Non-pigmented ciliary epithelial cell (primary cell): ENCODE data around the gene CYTH1.

GRCh38 chr17:78198825-78199415 lies 11.8 kb downstream of the AFMID start:
- RRBS: no CpG with 5 or more reads among the region's 15 CpGs

- RRBS: no CpG with 5 or more reads among the region's 17 CpGs
Measured at GRCh38 chr17:78250663-78251251, 19.3 kb downstream of the TMEM235 start.

- RRBS: no CpG with 5 or more reads among the region's 17 CpGs
Measured at GRCh38 chr17:78366178-78366808, 6.4 kb upstream of the SOCS3 start.

DNA sequence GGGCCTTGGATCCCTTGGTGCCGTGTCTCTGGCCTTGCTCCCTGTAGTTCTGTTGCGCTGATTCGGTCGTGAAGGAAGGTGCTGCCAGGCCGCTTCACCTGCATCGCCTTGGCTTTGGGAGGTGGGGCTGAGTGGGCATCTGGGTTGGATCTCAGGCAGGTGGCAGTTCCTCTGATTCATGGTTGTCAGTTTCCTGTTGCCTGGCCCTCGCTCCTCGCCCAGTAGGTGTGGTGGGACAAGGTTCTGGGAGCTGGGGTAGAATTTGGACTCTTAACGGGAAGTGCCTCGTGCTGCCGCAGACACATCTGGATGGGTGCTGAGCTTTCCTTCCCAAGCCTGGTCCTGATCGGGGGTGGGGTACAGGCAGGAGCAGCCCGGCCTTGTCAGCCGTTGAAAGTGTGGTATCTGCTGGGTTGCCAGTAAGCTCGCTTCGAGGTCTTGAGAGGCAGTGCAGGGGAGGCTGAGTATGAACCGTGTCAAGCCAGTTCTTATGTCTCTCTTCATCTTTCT lies 30.2 kb downstream of the PGS1 start:
- RRBS: no CpG with 5 or more reads among the region's 17 CpGs

DNA sequence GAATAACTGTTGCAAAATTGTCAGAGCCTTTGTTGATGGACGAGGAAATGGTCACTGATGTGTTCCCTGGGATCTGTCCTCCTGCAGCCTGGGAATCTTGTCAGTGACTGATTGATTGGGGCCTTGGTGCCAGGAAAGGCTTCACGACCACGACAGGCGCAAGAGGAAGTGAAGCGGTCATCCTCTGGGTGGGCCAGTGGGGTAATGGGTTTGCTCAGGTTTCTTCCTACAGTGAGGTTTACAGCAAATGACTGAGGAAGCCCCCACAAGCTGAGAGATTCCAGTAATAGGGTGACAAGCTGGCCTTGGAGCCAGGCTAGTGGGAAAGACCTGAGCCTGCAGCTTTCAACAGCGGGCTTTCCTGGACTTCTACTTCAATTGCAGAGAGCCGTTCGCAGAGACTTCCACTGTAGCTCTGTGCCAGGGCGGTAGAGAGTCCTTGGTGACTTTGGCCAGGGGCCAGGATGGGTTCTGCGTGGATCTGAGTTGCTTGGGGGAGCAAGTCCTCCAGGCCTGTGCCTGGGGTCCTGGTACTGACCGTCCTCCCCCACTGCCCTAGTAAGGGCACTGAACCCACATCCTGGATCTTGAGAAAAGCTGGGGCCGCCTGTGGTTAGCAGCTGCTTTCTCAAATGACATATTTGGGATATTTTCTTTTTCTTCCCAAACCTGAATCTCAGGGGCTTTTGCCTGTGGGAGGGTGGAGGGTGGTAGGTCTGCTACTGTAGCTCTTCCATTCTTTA lies 37.7 kb downstream of the PGS1 start:
- RRBS: no CpG with 5 or more reads among the region's 12 CpGs

- RRBS: no CpG with 5 or more reads among the region's 9 CpGs
Measured at GRCh38 chr17:78430985-78431429, 52.6 kb downstream of the PGS1 start.

DNA sequence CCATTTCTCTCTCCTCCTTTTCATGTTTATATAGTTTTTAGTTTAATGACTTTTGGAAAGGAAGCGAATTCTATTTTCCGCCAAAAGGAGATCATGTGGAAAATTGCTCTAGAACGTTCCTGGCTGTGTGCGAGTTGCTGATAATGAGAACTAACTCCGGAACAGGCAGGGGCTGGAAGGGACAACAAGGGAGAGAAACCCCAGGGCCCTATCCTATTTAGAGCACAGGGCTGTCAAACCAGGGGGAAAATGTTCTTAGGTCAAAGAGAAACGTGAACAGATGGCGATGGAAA lies 13.7 kb downstream of the DNAH17 start:
- RRBS: no CpG with 5 or more reads among the region's 7 CpGs

DNA sequence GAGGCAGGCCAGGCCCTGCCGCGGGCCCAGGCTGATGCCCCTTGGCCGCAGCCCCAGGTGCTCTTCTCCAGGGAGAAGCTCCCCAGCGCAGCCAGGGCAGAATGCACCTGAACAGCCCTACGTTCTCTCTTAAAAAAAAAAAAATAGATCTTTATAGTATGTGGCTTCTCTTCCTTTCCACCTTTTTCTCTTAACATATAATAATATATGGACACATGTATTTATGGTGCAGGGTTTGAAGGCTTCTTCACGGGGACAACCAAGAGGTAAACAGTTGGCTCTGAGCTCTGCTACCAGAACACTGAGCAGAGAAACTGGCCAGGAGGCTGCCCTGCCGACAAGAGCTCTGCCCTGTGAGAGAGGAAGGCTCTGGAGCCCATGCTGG lies 98.3 kb upstream of the DNAH17 start:
- RRBS: no CpG with 5 or more reads among the region's 7 CpGs

DNA sequence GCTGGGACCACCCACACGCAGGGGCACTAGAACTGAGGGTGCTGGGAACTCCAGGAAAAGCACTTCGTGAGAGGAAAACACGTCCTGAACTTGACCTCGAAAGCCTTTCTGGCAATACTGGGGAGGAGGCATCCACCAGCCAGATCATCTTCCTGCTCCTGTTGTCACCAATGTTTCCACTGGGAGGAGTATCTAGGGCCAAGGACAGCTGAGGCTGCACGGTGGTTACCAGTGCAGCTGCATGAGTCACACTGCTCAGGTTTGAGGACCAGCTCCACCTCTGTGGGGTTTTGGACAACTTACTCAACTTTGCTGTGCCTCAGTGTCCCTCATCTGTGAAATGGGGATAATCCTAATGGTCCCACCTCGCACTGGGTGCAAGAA lies 100.4 kb upstream of the DNAH17 start:
- RRBS: no CpG with 5 or more reads among the region's 6 CpGs

GRCh38 chr17:78687376-78687990 lies 94.6 kb downstream of the CYTH1 start:
- RRBS: no CpG with 5 or more reads among the region's 10 CpGs

GRCh38 chr17:78692505-78693011 lies 89.5 kb downstream of the CYTH1 start:
- RRBS: 95% methylated on average over 5 of the region's 14 CpGs

DNA sequence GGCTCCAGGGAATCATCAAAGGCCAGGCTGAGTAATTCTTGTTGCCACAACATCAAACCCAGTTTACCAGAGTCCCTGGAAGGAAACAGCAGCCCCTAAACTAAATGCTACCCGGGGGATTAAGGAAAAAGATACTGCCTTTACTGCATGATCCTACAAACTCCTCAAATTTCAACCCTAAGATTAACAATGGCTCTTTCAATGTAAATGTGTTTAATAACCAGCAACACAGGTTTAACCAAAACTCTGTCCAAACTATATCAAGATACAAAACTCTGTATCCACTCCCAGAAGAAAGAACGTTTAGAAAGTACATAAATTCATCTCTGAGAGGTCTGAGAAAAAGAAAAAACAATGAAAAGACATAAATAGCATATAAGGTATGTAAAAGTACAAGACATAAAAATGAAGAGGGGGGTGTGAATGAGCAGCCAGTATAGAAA lies 15.6 kb downstream of the CYTH1 start:
- RRBS: no CpG with 5 or more reads among the region's 2 CpGs

DNA sequence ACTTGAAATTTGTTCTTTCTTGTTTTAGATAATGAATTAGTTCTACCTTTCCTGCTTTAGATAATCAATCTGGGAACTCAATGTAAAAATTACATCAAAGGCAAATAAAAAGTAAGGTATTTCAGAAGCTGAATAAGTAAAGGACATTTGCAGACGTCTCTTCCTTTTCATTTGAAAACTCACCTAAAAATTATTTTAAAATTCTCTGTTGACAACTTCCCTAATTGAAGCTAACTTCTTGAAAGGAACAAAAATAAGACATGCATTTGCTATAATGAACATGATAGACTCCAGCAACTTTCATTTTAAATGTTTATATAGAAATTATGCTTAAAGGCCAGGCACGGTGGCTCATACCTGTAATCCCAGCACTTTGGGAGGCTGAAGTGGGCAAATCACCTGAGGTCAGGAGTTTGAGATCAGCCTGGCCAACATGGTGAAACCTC lies 6.5 kb downstream of the CYTH1 start:
- RRBS: no CpG with 5 or more reads among the region's 2 CpGs

- RRBS: 2% methylated on average over 54 of the region's 71 CpGs
Measured at GRCh38 chr17:78782039-78782432, at the start of gene CYTH1. Gene CYTH1, minus strand, starts transcription at chr17:78782273.

- RRBS: 4% methylated on average over 21 of the region's 33 CpGs
Measured at GRCh38 chr17:78782433-78782969, 428 bp upstream of the CYTH1 start.

DNA sequence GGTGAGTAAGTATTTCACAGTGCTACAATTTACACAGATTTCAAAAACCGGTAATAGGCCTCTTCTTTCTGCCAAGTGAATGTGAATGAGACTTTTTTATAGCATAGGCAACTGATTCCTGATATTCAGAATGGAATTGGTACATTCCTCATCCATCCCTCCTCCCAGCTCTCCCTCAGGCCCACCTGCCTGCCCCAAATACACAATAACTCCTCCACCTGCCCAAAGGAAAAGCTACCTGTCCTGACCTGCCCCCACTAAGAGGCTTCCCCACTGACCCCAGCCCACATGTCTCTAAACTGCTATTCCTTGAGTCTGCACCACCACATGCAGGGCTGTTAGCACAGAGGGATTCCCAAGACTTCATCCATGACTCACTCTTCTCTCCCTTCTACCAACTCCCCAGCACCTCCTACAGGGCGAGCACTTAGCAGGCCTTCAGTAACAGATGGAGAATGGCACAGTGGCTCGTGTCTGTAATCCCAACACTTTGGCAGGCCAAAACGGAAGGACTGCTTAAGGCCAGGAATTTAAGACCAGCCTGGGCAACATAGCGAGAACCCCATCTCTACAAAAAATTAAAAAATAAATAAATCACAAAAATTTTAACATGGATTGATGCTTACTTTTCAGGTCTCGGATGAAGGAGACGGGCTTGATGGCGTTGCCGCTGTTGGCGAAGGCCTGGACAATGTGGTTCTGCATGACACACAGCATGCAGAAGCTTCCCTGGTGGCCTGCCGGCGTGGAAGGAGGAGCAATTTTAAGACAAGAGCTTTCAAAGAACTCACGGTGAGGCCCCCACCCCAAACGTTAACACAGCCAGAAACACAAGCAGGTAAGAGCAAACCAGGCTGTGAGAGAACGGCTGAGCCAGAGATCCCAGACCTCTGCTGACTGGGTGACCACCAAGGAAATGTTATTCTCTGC lies 12.1 kb downstream of the USP36 start:
- RRBS: no CpG with 5 or more reads among the region's 15 CpGs

- RRBS: no CpG with 5 or more reads among the region's 18 CpGs
Measured at GRCh38 chr17:78853494-78854394, 13.1 kb upstream of the USP36 start.

DNA sequence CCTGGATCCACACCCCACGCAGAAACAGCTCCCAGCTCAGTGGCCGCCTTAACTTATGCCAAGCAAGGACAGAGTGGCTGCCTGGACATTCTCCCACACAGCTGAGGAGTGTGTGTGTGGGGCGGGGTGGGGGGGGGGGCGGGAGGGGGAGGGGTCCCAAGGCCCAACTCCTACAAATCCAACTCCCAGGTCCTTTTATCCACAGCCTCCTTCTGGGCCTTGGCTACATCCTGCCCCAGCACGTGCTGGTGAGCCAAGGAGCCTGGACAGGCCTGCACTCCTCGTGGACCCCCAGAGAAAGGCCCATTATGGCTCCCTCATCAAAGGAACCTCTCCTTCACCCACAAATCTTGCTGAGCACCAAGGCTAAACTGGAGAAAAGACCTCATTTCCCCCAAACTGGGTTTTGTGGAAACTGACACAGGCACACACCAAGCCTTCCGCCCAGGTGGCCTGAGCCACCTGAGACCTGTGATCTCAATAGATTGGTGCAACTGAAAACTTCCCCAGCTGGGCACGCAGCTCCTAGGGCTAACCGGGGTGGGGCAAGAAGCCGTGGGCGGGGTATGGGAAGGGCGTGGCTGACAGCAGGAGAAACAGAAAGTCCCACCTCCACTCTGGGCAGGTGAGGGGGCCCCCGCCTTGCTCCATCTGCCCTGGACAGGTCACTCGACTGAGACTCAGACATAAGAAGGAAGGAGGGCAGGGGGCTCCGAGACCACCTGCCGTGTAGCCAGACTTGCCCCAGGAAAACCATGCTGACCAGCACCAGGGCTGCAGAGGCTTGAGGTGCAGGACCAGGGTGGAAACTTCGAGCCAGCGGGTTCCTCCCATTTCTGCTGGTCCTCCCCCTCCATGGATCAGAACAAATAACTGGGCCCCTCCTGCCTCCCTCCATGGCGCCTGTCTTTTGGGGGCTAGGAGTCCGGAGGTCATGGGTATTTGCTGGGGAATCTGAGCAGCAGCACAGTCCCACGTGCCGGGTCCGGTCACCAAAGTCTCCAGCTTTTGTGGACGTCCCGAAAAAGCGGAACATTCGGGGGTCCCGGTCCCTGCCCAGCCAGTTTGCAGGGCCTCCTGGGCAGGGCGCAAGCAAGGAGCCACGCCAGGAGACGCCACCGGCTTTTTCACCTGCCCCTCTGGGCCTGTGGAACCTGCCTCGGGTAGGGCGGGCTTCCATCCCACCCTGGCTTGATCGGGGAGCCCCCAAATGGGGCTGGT lies 1.5 kb downstream of the TIMP2 start:
- RRBS: 3% methylated on average over 13 of the region's 35 CpGs

DNA sequence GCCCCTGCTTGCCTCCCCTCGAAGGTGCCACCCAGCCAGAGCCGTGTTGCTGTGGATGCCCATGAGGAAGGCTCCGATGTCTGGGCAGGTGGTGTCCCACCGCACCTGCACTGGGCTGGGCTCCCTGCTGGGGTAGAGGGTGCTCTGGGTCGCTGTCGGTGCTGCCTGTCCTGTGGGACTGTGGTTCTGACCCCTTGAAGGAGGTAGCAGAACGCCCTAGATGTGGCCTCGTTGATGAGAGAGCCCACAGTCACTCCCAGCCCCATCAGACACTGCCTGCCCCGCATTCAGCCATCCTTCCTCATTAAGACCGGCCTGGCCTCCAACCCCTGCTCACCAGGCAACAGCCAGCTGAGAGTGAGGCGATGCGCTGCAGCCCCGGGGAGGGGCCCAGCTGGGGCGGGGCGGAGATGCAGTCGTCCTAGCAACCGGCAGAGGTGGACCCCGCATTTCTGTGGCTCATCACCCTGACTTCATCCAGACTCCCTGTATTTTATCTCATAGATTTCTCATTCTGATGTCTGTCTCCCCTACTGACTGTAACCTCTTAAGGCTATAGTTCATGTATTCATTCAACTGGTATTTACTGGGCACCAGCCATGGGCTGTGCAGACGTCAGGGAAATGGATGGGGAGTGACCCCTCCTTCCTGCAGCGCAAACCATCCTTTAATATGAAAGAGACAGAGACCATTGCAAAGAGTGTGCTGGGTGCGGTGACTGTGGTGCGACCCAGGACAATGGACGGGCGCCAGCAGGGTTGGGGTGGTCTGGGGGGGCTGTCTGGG lies 10.2 kb upstream of the TIMP2 start:
- RRBS: 9% methylated on average over 8 of the region's 24 CpGs

DNA sequence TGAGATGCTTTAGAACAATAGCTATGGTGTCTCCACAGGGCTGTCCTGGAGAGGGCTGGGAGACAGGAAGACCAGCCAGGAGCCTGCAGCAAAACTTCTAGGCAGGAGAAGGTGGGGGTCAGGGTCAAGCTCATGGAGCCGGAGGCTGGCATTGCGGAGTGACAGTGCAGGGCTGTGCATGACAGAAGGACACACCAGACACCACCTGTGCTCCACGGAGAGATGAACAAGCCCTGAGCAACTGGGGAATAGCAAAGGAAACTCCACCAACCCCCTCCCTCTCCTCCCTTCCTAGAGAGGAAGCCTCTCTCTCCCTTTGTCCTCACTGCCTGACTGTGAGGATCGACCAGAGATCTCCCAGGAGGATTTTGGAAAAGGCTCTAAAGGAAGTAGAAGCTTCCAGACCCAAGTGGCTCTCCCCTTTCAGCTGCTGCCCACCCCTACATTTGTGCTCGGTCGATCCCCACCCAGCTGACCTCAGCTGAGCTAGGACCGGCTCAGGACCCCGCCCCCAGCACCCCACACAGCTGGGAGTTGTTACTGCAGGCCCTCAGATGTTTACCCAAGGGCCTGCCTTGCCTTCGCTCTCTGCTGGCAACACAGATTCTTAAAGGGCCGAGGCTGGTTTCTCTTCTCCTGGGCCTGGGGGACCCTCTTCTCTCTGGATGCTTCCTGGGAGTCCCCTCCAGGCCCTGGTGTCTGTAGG lies 26.7 kb upstream of the TIMP2 start:
- RRBS: no CpG with 5 or more reads among the region's 10 CpGs